Sigmoid colon (tissue), 4 donors: ENCODE measurements around the gene BOC.

DNA sequence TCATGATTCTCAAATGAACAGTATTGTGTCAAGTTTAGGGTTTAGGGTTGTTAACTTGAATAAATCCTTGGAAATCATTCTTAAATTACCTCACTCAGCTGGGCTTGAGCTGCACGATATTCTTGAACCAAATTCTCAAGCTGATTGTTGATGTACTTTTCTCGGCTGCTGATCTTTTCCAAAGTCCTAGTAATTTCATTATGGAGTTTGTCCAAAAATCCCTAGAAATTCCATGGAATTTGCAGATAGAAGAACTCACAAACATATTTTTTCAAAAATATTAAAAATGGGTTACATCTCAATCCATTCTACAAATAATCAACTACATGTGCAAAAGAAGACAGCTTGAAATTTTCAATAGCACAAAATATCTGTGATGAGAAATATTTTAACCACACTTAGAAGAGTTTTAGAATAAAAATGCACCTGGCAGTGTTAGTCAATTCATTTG, 55.4 kb downstream of the IFT57 start:
- PRO-cap: no peak
- RAMPAGE, long total RNA, 4 experiments: no peak in any of the 4 experiments

GRCh38 chr3:108219301-108219777, 2.9 kb downstream of the IFT57 start:
- PRO-cap: no peak
- RAMPAGE, long total RNA, 4 experiments: no peak in any of the 4 experiments

GRCh38 chr3:108253862-108254441, 31.7 kb upstream of the IFT57 start:
- PRO-cap: no peak
- RAMPAGE, long total RNA, 4 experiments: no peak in any of the 4 experiments

DNA sequence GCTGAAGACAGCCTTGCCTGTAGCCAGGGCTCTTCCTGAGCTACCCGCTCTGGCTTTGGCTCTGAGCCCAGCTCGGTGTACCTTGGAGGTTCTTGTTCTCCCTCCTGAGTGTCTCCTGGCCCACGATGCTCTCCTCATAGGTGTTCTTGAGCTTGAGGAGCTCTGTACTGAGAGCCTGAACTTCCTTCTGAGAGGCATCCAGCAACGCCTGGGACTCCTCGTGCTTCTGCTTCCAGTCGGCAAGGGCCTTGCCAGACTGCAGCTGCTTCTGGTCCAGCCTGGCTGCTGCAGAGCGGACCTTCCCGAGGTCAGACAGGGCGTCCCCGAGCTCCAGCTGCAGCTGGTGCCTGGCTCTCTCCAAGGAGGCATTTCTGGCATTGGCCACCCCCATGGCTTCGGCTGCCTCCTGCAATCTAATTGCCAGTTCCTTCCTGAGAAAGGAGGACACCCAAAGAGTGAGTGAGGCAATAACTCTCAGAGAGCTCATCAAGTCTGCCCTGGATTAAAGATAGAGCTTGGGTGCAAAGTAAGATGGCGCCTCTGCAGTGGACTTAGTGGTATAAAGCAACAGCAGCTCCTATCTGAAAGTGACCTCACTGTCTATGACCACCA, 99.8 kb downstream of the MYH15 start:
- PRO-cap: no peak
- RAMPAGE, long total RNA, 4 experiments: no peak in any of the 4 experiments

GRCh38 chr3:110697949-110698148, 373.8 kb upstream of the NECTIN3 start:
- PRO-cap: no peak
- RAMPAGE, long total RNA, 4 experiments: no peak in any of the 4 experiments

GRCh38 chr3:111732267-111732747, 57.8 kb downstream of the PLCXD2 start:
- PRO-cap: no peak
- RAMPAGE, long total RNA, 4 experiments: no peak in any of the 4 experiments

DNA sequence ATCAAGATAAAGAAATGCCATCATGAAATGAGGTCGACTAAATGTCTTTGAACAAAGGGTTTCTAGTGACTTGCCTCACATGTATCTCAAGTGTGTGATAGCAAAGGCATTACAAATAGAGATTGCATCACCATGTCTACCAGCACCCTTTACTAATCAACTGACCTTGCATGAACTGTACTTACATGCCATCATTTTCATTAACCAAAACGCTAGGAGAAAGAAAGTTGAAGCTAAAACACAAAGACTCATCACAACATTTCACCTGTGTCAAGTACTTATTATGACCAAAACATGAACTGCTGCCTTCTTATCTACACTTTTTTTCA, 61.0 kb downstream of the PLCXD2 start:
- PRO-cap: no peak
- RAMPAGE, long total RNA, 4 experiments: no peak in any of the 4 experiments

DNA sequence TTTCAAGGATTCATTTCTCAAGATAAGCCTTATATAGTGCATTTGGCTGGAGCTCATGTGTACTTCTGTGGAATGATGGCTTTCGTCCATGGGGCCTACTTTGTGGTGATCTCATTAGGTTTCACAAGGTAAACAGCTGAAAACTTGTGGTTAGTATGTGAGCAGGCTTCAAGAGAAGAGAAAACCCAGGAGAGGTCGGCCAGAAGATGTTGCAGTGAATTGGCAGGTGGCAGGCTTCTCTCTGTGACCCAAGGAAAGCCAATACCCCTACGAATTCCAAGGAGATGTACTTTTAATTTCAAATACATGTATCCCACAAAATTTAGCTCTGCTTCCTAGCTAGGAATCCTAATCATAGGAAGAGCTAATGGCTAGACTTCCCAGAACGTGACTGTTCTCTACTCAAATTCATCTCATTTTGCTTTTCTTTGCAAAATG, 63.3 kb downstream of the PLCXD2 start:
- PRO-cap: no peak
- RAMPAGE, long total RNA, 4 experiments: no peak in any of the 4 experiments

GRCh38 chr3:111879123-111879587, 20.1 kb downstream of the PHLDB2 start:
- PRO-cap: no peak
- RAMPAGE, long total RNA, 4 experiments: no peak in any of the 4 experiments

- PRO-cap: no peak
- RAMPAGE, long total RNA, 4 experiments: no peak in any of the 4 experiments
Measured at GRCh38 chr3:112333937-112334476, 1.1 kb downstream of the CD200 start.

DNA sequence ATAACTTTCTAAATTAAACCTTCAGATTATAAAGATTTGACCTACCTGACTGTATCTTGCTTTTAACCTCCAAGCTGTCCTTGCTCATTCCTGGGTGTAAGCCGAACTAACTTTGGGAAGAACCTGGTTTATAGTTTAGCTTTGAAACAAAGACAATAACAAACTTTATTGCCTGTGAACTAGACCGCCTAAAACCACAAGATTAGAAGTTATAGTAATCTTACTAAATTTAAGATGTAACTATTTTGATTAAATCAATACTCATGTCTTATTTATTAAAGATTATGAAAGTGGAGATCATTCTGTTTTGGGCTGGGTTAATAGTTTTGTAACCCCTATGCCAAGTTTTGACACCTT, 71.3 kb downstream of the CD200 start:
- PRO-cap: no peak
- RAMPAGE, long total RNA, 4 experiments: no peak in any of the 4 experiments

DNA sequence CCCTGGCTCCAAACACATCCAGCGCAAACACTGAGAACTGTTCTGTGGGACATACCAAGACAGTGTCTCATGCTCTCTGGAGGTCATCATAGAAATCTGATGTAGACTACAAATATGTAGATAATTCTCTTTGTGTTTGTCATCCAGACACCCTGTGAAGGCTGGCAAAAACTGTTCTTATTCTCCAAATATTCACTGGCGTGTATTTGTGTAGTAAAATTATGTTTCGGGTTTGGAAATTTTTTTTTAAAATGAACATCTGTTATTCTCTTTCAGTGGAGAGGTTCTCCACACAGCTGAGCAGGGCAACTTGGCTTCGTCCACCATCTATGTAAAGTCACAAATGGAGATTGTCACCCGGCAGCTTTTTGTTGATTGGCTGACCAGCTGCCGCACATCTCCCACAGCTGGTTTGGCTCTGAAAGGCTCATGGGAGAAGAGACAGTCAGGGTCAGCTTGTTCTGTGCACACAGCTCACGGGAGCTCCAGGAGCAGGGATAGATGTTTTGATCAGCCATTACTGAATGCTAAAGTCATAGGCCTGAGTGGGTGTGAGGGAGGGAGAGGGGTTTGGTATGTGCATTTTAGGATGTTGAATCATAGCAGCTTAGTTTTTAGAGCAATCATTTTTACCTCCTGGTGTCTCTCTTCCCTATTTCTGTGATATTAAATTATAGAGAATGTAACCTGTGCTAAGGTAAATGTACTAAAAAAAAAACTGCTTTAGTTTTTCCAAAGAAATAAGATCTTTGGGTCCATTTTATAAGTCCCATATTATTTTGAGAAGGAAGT, 12.9 kb upstream of the CCDC80 start:
- PRO-cap: no peak
- RAMPAGE, long total RNA, 4 experiments: no peak in any of the 4 experiments

- PRO-cap: no peak
- RAMPAGE, long total RNA, 4 experiments: no peak in any of the 4 experiments
Measured at GRCh38 chr3:112774779-112775292, 71.8 kb downstream of the CD200R1L start.

GRCh38 chr3:112939760-112939962, 35.2 kb downstream of the CD200R1 start:
- PRO-cap: no peak
- RAMPAGE, long total RNA, 4 experiments: no peak in any of the 4 experiments

GRCh38 chr3:113005697-113006735, 13.5 kb downstream of the NEPRO start:
- PRO-cap: no peak
- RAMPAGE, long total RNA, 4 experiments: no peak in any of the 4 experiments

GRCh38 chr3:113211188-113212257, at the start of gene BOC:
BOC (plus strand) TSS chr3:113211557.
- PRO-cap: unidirectional peak, plus-strand start at chr3:113212080
- RAMPAGE, long total RNA, 4 experiments: no peak in any of the 4 experiments

DNA sequence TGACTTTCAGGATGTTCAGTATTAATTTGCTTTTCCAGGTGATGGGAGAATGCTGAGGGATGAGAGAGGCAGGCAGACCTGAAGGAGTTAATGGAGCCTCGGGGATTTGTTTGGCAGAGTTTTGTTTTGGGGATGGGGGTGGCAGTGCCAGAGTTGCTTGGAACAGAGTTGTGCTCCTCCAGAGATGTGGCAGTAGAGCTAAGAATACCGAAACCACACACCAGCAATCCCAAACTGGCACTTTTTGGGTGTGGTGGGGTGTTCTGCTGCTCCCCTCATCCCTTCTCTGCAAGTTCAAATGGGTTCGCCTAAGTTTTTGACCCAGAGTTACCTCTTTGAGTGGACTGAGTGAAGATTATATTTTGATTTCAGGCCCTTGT, 1.5 kb downstream of the BOC start:
- PRO-cap: no peak
- RAMPAGE, long total RNA, 4 experiments: no peak in any of the 4 experiments

DNA sequence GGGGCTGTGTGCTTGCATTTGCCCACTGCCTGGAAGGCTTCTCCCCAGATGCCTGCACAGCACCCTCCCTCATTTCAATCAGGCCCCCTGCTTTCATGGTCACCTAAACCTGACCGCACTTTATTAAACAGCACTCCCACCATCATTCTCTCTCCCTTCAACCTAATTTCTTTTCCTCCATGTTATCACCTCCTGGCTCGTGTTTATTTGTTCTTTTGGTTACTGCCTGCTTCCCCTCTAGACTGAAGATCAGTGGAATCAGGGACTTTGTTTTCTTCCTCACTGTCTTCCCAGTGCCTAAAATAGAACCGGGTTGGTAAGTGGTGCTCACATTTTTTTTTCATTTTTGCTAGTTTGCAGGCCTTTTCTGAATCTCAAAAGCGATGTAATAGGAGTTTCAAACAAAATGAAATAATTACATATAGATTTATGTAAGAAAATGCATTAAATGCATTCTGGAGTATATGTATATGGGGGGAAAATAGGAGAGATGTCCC, 10.6 kb downstream of the BOC start:
- PRO-cap: no peak
- RAMPAGE, long total RNA, 4 experiments: no peak in any of the 4 experiments

DNA sequence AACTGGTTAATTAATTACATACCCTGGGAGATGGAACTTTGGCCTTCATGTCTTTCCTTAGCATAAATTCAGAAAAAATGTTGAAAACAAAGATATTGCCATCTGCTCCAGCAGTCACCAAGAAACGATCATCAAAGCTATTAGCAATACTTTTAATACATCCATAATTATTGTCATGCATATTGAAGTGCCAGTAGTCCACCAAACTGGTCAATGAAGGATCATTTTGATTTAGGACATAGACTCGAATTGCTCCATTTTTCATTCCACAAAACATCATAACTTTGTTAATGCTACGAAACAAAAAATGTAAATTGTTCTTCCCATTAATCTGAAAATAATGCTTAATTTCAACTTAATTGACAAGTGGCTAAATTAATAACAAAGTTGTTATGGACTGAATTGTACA, 75.3 kb downstream of the CFAP44 start:
- PRO-cap: no peak
- RAMPAGE, long total RNA, 4 experiments: no peak in any of the 4 experiments

GRCh38 chr3:113690337-113690927, 6.0 kb downstream of the USF3 start:
- PRO-cap: no peak
- RAMPAGE, long total RNA, 4 experiments: no peak in any of the 4 experiments